ENCODE measurements around a stretch of chr22.

GRCh38 chr22:46582354-46583010 lies 37.7 kb upstream of the GRAMD4 start:
- PRO-cap, 2 experiments = no peak in any of the 2 experiments

- PRO-cap, 2 experiments = no peak in any of the 2 experiments
These were observed 27.9 kb upstream of the GRAMD4 start for GRCh38 chr22:46592036-46593014.

DNA sequence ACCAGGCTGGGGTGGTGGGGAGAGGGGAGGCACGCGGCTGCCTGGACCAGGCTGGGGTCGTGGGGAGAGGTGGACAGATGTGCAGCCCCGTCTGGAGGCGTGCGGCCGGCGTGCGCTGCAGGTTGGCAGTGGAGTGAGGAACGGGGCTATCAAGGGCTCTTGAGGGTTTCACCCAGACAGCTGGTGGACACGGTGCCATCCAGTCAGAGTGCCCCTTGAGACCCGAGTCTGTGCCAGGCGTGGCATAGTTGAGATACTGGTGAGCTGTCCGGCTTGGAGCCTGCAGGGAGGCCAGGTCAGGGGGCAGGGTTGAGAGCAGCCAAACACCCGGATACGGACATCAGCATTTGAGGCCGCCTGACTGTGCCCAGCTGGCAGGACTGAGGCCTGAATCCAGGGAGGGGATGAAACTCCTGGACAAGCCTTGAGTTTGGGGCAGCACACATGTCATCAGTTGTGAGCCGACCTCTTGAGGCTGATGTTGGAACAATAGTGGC lies 1.5 kb upstream of the GRAMD4 start:
- PRO-cap, 2 experiments = no peak in any of the 2 experiments

GRCh38 chr22:46676357-46676982 lies 56.3 kb downstream of the GRAMD4 start:
- PRO-cap, 2 experiments = no peak in any of the 2 experiments

DNA sequence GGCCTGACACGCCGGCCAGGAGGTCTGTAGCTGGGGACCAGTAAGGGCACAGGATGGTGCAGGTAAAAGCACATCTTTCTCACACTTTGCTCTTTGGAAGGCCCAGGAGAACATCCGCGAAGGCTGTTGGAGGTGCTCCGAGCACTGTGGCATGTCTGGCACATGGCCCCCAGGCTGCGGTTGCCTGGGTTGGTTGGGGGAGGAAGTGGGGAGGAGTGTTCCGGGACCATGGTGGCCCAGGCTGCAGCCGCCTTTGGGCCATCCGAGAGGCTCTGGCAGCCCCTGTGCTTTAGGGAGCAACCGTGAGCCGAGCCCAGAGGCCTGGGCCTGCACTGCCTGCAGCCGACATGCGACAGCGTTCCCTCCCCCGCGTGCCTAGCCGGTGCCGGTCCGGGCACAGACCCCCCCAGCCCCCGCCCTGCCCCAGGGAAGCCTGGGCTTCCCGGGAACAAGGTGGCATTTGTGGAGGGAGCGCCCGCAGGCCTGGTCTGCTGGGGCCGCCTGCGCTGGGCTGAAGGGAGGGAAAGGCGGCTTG lies 57.9 kb downstream of the GRAMD4 start:
- PRO-cap, 2 experiments = no peak in any of the 2 experiments

DNA sequence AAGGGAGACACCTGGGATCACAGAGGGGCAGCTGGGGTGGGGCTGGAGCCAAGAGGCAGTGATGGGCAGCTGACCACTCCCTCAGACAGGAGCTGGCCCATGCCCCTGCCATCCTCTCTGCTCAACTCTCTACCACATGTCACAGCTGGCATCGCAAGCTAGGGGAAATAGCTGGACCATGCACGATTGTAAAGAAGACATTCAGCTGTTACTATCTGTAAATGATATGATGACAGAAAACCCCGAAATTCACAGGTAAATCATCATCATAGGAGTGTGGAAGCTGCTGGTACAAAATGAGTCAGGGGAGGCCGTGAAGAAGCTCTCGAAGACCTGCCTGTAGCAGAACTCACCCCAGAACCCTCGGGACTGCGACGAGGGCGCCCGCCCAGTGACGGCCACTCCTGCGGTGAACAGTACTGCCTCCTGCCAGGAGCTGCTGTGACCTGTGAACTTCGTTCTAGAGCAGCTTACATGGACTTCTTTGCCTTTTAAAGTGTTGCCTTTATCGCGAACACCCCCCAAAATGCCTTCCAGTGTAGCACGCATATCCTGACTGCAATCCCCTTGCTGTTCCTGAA lies 55.8 kb downstream of the CERK start:
- PRO-cap, 2 experiments = no peak in any of the 2 experiments

DNA sequence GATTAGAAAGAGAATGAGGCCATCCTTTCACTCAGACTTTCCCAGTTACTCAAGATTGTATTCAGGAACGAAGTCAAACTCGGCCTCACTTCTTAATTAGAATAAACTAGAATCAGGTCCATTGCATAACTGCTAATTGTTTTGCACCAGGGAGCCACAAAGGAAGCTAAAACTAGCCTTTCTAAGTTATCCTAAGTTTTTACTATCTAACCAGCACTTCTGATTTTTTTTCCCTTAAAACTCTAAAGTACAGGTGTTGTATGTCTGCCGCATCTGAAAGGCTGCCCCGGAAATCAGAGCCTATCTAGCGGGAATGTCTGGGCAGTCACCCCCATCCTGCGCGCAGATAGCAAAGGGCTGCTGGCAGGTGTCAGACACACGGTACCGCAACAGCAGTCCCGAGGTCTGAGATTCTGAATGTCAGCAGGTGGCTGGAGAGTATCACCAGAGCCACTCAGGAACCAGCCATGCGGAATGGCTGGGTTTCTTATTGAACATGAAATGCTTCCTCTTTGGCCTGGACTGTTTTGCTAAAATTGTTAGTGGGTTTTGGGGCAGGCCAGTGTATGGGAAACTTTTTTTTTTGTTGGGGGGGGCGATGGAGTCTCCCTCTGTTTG lies 53.5 kb downstream of the CERK start:
- PRO-cap, 2 experiments = no peak in any of the 2 experiments

- PRO-cap, 2 experiments = no peak in any of the 2 experiments
These were observed 11.5 kb downstream of the CERK start for GRCh38 chr22:46726501-46726976.

DNA sequence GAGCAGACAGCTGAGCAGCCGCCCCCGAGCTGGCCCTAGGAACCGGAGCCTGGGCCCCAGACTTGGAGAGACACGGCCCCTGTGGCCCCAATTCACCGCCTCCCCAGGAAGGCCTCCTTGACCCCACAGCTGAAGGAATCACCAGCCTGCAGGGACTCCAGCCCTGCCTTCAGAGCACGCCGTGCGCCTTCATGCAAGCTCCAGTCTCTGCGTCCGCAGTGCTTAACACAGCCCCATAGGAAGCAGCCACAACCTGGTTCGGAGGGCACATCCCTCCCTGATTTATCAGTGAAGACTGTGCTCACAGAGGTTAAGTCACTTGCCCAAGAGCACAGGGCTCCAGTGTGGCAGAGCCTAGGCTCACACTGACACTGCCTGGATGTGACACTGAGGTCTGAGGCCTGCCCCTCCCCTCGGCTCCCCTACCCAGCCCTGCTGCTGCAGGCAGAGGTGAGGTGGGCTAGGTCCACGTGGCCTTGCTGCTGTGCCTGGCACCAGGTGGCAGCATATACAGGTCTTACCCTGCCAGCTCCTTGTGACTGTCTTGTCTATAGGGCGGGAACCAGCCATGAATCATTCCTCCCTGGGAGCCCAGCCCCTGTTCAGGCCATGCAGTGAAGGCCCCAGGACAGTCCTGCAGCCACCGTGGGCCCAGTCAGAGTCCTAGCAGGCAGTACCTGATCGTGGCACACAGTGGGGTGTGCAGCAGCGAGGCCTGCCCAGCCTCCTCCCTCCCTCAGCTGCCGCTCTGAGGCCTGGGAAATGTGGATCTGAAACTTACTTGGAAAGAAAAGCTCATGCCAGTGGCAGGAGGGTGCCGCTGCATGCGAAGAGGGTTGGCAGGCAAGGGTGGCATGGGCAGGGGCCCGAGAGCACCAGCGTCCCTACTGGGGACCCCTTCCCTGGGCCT lies 1.0 kb upstream of the CERK start:
- PRO-cap, 2 experiments = no peak in any of the 2 experiments

DNA sequence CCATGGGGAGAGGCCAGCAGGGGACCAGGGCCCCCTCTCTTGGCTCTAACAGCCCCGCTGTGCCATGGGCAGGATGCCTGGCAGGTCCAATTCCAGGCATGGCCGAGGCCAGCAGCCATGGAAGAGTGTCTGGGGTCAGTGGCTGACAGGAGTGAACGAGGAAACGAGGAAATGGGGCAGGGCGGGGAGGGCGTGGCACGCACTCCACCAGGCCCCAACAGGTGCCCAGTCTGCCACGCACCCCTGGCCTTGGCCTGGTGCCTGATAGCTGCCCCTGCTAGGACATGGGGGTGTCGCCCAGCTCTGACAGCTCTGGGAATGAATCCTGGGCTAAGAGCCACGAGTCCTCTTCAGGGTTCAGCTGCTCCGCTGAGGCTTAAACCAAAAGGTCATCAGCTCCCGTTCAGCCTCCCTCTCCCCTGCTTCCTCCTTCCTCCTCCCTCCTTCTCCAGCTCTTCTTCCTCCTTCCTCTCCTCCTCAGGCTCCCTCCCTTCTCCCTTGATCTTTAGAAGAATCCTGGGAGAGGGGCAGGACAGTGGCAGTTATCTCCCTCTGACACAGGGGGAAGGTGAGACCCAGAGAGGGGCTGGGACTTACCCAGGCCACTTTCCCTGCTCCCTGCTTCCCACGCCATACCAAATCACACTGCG lies 11.5 kb upstream of the TBC1D22A start:
- PRO-cap, 2 experiments = no peak in any of the 2 experiments

DNA sequence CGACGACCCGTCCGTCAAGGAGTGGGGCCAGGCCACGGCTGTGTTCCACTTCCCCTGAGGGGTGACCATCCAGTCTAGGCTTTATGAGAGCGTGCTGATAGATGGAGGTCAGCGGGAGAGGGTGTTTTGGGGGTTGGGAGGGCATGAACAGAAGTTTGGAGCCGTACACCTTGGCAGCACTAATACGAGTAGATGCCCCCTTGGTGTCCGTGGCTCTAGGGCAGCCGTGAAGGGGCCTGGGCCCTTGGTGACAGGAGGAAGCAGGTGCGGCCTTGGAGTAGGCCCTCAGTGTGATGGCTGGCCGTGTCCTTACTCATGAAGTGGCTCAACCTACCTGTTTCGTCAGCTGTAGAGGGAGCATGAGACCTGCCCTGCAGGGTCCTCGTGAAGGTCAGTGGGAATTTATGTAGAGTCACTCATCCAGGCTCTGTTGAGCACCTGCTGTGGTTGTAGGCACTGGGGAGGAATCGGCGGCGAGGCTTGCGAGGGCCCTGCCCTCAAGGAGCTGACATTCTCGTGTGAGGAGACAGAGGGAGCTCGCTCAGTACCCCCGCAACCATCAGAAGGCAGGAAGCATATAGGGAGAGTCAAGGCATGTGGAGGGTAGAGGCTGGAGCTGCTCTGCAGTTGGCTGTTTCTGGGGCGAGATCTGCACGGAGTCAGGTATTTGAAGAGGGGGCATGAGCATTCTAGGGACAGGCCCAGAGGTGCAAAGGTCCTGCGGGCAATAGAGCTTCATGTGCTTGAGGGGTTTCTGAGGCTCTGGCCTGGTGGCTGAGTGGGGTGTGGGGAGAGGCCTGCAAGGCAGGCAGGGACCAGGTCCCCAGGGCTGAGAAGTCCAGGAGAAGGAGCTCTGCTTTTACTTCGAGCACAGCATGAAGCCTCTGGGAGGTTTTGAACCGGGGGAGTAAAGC lies 39.6 kb downstream of the TBC1D22A start:
- PRO-cap, 2 experiments = no peak in any of the 2 experiments

- PRO-cap, 2 experiments = no peak in any of the 2 experiments
These were observed 73.1 kb downstream of the TBC1D22A start for GRCh38 chr22:46835299-46836116.

DNA sequence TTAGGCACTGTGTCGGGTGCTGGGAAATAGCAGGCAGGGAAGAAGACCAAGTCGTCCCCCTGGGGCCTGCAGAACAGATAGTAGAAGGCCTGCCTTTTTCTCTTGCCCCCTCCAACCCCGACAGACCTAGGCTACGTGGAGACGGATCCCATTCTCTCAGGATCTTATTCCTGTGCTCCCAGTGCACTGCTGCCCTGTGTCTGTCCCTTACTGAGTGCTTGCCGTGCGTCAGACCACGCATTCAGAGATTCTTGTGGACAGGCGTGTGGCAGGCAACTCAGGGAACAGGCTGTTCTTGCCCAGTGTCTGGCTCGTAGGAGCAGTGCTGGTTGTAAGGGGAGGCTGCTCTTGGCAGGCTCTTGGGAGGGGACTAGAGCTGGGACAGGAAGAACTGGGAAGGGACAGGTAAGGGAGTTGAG lies 118.9 kb downstream of the TBC1D22A start:
- PRO-cap, 2 experiments = no peak in any of the 2 experiments

DNA sequence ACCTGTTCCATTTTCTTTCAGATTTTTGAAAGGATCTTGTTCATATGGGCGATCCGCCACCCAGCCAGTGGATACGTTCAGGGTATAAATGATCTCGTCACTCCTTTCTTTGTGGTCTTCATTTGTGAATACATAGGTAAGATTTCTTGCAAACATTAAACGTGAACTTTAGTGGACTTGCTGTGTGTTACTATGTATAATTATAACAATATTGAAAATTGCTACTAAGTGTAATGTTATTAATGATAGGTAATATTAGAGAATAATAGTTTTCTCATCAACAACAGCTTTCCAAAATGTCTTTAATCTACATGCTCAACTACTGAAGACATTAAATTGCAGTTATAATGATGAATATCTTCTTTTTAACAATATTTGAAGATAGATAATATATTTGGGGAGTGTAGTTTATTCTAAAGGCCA lies 149.6 kb downstream of the TBC1D22A start:
- PRO-cap, 2 experiments = no peak in any of the 2 experiments

DNA sequence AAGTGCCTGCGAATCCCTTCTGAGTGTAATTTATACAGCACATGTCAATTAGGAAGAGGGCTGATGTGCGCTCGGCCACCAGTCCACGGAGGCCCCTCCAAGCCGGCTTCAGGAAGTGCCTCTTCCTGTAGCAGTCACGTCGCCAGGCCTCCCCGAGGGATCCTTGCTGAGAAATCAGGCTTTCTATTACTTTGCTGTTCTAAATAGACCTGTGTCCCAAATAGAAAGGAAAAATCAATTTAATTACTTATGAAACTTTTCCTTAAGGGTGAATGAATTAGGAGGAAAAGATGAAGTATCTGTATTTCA lies 180.1 kb downstream of the TBC1D22A start:
- PRO-cap, 2 experiments = no peak in any of the 2 experiments

DNA sequence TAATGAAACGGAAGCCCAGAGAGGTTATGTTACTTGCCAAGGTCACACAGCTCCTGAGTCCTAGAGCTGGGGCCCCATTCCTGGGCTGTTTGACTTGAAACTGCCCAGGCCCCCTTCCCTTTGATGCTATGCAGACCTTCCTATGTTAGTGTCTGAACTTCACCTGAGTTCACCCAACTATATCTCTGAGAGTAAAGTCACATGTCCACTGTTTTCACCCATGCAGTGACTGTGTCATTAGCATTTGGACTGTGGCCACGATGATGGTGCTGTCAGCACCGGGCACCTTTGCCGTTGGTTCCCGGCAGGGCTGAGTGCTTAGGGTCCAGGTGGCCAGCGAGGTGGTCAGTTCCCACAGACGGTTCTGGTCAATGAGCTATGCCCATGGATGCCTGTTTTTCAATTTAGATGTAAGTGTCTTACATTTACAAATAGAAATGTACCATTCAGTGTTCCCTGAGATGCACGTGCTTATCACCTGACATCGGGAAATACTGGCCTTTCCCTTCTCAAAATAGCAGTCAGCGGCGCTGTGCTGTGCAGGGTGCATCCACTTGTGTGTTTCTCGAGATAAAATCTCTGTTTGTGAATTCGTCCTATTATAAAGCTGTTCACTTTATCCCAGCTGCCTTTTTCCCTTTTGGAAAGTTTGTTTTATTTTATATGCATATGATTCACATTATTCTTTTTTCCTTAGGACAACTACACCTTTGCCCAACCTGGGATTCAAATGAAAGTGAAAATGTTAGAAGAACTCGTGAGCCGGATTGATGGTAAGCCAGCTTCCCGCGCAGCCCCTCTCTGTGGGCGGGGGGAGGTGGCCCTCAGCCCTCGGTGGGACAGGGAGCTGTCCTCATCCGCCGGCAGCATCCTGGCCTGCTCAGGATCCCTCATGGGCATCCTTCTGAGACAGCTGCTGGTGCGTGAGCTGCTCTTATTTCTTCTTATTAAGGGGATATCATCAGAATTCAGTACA lies 234.8 kb downstream of the TBC1D22A start:
- PRO-cap, 2 experiments = no peak in any of the 2 experiments

DNA sequence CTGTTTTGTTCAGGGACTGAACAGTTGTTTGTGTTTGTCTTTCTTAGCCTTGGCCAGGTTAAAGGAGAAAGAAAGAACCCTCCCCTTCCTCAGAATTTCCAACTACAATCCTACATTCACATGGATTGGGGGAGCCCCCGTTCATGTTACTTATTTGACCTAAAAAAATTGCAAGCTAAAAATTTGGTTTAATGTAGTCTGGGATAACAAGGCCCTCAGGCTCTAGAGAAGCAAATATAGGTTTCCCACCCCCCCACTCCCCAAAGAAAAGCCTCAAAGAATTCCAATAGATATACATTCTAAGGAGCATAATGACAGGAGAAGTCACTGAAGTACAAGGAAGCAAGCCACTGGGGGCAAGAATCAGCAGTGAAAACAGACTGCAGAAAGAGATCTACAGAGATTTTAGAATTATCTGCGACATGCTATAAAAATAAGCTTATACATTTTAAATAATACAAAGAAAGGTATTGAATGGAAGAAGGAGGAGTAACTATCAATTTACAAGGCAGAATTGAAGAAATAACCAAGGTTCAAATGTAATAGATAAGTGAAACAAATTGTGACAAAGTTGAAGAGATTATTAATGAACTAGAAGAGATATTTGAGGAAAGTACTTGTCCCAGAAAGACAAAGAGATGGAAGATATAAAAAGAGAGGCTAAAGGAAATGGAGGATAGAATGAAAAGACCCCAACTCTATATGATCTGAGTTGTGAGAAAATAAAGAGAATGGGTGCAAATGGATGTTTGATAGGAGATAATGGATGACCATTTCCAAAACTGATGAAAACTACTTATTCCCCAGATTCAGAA lies 343.3 kb downstream of the TBC1D22A start:
- PRO-cap, 2 experiments = no peak in any of the 2 experiments

- PRO-cap, 2 experiments = peak in 1 of 2 experiments; most common plus-strand start chr22:47337353 (in 1)
These were observed 574.7 kb downstream of the TBC1D22A start for GRCh38 chr22:47337097-47337700.

DNA sequence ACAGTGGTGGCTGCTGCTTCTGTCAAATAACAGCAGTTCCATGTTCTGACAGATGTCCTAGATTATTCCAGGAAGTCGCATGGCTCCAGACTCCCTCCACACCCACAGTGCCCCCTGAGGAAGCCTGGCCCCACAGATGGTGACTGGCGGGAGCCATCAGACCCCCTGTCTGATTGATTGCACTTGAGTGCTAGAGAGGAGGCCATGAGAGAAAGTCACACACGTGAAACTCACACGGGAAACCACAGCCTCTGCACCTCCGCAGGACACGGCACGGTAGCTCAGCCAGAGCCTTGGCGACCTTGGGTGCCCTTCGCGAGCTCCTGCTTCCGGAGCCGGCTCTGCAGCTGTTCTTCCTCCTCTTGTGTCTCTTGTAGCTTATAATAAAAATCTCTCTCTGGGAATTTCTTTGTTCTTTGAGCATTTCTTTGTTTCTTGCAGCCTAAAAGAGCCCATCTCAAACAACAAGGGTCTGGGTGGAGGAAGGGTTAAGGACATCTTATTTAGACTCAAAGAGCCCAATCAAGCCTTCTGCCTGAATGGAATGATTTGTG lies 570.8 kb upstream of the TAFA5 start:
- PRO-cap, 2 experiments = no peak in any of the 2 experiments

DNA sequence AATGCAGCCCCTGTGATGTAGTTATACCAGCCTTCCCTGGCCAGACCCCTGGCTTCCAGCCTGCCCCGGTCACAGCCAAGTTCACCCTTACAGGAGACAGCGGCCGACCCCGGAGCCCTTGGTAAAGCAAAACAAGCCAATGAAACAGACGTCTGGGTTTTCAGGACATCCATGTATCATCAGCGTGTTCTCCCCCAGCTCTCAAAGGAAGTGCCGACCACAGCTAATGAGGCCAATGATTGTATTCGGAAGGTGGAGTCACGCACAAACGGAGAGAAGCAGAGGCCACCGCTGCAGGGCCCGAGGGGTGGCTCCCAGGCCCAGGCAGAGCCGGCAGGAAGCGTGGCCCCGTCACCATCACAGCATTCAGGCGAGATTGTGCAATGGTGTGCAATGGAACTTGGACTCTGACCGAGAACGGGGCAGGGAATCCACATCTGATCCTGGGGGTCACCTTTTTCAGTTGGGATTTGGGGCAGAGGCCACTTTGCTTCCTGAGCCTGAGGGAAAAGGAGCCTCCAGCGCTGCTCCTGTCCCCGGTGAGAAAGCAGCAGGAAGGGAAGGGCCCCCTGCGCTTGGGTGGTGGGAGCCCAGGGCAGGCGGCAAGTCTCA lies 92.6 kb upstream of the TAFA5 start:
- PRO-cap, 2 experiments = no peak in any of the 2 experiments